Cardiac atrium fibroblast (primary cell): ENCODE results near the genes NUDT2, CCL27 and ATOSB.

DNA sequence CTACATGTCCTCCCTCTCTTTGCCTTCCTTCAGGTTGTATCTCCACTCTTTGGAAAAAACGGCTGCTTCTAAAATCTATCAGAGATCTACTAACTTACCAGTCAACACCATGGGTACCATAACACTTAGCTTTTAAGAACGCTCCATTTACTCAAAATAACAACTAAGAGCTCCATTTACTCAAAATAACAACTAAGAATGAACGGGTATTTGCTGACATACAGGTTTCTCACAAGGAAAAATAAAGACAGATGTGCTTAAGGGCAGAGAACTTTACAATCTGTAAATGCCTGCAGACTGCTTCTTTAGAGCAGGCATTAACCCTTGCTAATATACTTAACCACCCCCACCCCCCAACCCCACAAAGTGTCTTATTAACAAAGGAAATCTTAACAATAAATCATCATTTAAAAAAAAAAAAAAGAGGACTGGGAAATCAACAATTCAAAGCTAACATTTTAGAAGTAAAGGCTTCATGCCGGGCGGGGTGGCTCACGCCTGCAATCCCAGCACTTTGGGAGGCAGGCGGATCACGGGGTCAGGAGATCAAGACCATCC, 2.7 kb downstream of the UBAP2 start:
- RAMPAGE, long total RNA, result no peak

- RAMPAGE, long total RNA, result no peak
Observed at GRCh38 chr9:34178335-34178734, 508 bp upstream of the UBAP1 start.

DNA sequence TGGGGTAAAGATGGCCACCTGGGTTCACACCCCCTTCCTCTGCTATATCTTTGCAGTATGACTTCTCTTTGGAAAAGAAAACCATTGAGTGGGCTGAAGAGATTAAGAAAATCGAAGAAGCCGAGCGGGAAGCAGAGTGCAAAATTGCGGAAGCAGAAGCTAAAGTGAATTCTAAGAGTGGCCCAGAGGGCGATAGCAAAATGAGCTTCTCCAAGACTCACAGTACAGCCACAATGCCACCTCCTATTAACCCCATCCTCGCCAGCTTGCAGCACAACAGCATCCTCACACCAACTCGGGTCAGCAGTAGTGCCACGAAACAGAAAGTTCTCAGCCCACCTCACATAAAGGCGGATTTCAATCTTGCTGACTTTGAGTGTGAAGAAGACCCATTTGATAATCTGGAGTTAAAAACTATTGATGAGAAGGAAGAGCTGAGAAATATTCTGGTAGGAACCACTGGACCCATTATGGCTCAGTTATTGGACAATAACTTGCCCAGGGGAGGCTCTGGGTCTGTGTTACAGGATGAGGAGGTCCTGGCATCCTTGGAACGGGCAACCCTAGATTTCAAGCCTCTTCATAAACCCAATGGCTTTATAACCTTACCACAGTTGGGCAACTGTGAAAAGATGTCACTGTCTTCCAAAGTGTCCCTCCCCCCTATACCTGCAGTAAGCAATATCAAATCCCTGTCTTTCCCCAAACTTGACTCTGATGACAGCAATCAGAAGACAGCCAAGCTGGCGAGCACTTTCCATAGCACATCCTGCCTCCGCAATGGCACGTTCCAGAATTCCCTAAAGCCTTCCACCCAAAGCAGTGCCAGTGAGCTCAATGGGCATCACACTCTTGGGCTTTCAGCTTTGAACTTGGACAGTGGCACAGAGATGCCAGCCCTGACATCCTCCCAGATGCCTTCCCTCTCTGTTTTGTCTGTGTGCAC, 62.6 kb downstream of the UBAP1 start:
- RAMPAGE, long total RNA, result no peak

DNA sequence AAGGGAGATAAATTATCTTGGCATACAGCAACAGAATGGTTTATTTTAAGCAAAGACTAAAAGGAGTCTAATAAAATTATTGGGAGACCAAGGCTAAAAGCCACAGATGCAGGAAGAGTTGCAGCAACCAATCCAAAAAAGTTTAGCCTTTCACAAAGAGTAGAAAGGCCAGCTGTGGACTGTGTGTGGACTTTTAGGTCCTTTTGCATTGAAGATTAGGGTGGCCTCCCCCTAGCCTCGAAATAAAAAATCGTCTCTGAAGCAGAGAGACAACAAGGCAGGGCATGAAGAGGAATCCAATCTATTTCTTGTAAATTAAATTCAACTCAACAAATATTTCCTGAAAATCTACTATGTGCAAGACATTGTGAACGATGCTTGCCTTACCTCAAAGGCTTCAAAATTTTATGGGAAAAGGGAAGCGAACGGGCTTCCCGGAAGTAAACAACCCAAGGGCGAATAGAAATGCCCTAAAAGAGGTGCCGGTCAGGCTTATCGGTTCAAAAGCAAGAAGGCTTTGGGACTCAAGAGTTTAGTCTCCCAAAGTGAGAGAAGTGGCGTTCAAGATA, 656 bp downstream of the KIF24 start:
- RAMPAGE, long total RNA, result no peak

DNA sequence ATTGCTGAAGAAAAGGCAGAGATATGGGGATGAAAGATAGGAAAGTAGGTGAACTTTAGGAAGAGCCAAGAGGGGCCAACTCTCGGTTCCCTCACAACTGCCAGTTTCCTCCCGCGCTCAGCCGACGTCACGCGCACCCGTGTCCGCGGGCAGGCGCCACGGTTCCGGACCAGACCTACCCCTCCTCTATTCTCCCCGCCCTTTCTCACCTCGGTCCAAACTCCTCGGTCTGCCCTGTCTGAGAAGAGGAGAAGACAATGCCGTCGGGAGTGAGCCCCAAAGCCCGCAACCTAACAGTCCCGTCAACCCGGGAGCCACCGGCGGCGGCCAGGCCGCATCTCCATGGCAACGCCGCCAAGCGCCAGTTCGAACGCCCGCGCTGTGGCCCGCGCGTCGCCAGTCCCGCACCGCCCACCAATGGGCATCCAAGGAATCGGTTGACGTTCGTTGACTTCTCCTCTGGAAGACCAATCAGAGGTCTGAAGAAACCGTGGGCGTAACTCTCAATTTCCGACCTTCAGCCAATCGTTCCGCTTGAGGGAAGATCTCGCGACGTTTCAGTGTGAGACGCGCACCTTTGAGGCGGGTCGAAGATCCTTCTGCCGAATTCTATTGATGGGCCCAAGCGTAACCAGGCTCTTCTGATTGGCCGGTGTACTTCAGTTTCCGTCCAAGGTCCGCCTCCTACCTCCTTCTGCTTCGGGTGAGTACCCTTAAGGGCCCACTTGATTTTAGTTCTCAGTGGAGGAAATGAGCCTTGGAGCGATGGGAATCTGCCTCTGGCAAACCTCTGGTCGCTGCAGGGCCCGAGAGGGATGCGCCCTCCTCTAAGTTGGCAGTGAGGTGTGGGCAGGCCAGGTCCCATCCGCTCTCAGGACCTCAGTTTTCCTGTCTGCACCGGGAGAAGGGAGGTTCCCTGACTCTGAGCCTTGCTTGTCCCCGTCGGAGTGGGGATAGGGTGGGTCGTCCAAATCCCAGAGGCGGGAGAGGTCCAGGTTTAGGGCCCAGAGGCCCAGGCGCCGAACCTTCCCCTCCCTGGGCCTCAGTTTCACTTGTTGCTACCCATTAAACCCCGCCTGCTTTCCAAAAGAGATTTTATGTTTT, at the start of gene NUDT2:
Gene NUDT2, plus strand, starts transcription at position 673 of the 1,104 bp plus-strand sequence.
- RAMPAGE, long total RNA, result no peak

DNA sequence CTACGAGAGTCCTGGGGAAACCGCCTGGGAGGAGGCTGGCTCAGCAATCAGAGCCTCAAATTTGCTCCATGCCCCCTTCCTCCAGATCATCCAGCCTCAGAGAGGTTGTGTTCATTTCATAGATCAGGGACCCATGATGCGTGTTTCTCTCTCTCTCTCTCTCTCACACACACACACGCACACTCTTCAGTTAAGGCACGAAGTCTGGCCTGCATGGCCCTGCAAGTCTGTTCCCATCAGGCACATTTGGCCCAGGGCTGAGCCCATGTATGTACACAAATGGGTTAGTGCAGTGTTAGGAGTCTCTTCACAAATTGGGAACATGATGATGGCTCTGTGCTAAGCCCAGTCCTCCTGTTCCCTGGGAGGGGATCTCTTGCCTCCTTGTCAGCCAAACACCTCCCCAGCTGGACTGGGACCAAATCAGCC, 6.8 kb downstream of the MYORG start:
- RAMPAGE, long total RNA, result no peak

- RAMPAGE, long total RNA, result no peak
Observed at GRCh38 chr9:34375918-34376794, 542 bp downstream of the MYORG start.

GRCh38 chr9:34512360-34513275, 10.2 kb downstream of the ENHO start:
- RAMPAGE, long total RNA, result no peak

- RAMPAGE, long total RNA, result no peak
Observed at GRCh38 chr9:34576957-34577439, 12.5 kb downstream of the CNTFR start.

DNA sequence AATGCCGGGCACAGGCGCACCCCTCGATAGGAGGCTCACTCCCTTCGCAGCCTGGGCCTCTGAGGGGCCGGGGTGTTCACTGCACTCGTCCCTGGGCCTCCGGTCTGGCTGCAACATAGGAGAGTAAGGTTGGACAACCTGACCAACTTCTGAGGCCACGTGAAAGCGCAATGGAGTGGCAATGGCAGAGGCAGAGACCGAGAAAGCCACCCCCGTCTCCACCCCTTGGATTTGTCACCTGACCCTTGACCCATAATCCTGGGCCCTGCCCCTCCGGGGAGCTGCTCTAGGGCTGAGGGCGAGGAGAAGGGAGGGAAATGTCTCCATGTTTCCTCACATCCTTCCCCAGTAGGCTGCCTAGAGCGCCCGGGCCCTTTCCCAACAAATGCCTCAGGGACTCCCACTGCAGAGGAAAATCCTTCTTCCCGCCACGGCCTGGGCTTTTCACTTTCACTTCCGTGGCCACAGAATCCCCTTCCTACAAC, 1.2 kb upstream of the CNTFR start:
- RAMPAGE, long total RNA, result no peak

DNA sequence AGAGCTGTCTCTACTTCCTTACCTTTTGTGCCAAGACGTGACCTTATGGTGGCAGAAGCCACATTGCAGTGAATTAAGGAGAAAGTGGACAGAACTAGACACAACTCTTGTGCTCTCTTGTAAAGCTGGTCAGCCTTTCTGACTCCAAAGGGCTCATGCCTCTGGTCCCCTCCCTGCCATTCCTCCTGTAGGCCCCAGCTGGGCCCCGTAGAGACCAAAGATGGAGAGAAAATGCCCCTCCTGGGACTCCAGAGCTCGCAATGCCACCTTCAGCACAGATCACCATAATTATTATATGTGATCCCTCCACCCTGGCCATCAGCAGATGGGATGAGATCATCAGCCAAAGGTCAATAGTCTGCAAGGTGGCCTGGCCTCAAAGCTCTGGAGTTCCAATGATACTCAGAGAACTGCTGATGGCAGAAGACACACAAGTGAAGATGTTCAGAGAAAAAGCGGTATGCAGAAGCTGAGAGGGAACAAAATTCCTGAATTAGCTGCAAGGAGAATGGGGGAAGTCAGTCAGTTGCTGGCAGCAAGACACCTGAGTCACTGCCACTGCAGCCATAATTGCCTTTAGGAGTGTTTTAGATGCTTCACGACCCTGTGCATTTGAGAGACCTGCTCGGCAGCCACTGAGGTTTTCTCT, 5.0 kb downstream of the RPP25L start:
- RAMPAGE, long total RNA, result no peak

- RAMPAGE, long total RNA, result no peak
Observed at GRCh38 chr9:34662337-34662769, at the start of gene CCL27. Gene CCL27 (minus strand): TSS chr9:34662657.

- RAMPAGE, long total RNA, result no peak
Observed at GRCh38 chr9:35042727-35043138, 693 bp downstream of the C9orf131 start.

DNA sequence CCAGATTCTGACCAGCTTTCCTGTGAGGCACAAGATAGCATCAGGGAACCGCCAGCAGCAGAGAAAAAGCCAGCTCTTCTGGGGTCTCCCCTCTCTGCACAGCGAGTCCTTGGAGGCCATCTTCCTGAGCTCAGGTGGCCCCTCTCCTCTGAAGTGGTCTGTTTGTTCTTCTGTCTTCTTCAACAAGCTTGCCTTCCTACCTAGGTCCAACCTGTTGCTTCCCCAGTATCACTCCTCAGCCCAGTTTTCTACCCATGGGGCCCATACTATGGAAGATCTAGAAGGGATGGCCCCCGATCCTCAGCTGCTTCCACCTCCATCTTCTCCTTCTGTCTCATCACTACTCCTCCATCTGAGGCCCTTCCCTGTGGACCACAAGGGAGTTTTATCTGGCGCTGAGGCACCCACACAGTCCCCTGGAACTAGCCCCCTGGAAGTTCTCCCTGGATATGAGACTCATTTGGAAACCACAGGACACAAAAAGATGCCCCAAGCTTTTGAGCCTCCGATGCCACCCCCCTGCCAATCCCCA, 1.2 kb downstream of the C9orf131 start:
- RAMPAGE, long total RNA, result no peak

GRCh38 chr9:35062520-35063329, 9.7 kb downstream of the VCP start:
- RAMPAGE, long total RNA, result no peak

- RAMPAGE, long total RNA, result no peak
Observed at GRCh38 chr9:35096828-35097061, 354 bp upstream of the PIGO start.

DNA sequence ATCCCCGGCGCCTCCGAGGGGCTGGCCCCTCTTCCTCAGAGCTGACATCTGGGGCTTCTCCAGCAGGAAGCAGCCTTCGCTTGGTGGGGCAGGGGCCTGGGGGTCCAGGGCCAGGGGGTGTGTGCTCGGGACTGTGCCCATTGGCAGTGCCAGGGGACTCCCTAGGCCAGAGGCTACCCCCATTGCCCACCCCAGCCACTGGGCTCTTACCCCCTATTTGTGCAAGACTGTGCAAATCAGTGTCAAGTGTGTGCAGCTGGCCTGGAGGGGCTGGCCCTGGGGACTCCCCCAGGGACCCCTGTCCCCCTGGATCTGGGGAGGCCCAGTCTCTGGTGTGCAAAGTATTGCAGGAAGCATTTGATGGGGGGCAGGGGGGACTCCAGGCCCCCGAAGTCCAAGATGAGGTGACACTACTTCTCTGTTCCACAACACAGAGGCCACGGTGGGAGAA, 4.6 kb upstream of the STOML2 start:
- RAMPAGE, long total RNA, result no peak

- RAMPAGE, long total RNA, result no peak
Observed at GRCh38 chr9:35115601-35116599, at the start of gene ATOSB. Gene ATOSB (minus strand): TSS chr9:35115862.

DNA sequence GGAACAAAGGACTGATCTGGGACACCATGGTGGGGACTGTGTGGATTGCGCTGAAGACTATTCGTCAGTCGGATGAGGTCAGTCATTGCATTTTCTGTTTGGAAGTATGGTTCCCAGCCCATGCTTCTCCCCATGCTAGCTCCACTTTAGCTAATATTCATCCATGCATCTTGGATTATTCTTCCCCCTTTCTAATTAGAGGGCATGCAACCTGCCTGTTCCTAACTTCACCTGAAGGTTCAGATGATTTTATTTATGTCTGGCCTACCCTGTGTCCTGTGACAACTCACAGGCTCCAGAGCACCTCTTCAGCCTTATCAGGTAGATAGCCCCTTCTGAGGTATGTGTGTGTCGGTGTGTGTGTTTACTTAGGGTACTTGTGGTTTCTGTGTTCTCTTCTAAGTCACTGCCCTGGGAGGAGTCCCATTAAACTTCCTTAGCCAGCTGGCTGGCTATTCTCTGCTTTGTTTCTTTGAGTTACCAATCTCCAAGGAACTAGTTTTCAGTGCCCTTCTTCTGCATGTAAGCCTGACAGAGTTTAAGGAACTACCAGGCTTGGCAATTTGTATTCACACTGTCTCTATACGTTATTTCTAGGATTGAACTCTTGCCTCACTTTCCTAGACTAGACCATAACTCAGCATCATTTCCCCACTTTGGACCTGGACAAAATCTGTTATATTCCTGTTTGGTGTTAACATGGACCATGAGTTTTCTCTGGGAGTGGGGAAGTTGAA, 74.9 kb downstream of the UNC13B start:
- RAMPAGE, long total RNA, result no peak

GRCh38 chr9:35344559-35345077, 145.3 kb upstream of the RUSC2 start:
- RAMPAGE, long total RNA, result no peak